ENCODE measurements around the gene SERPINB1.

- RAMPAGE, long total RNA = no peak
- RRBS = no CpG with 5 or more reads among the region's 11 CpGs
PRO-cap:
- standard = no peak
- CoPRO, capped RNA only, 2 experiments = no peak in any of the 2 experiments
- CoPRO, capped and uncapped RNA, 2 experiments = no peak in any of the 2 experiments
- CoPRO, uncapped RNA only, 2 experiments = no peak in any of the 2 experiments
CAGE:
- cytosol, long polyA plus RNA = no peak
- long polyA plus RNA = no peak
- nucleolus, long total RNA = no peak
- nucleus, long polyA plus RNA = no peak
Measured at GRCh38 chr6:2124269-2124740, 121.1 kb downstream of the GMDS start.

GRCh38 chr6:2244200-2244760 lies 1.1 kb downstream of the GMDS start:
- RAMPAGE, long total RNA = no peak
- RRBS = no CpG with 5 or more reads among the region's 12 CpGs
PRO-cap:
- standard = no peak
- CoPRO, capped RNA only, 2 experiments = no peak in any of the 2 experiments
- CoPRO, capped and uncapped RNA, 2 experiments = no peak in any of the 2 experiments
- CoPRO, uncapped RNA only, 2 experiments = no peak in any of the 2 experiments
CAGE:
- cytosol, long polyA plus RNA = no peak
- long polyA plus RNA = no peak
- nucleolus, long total RNA = no peak
- nucleus, long polyA plus RNA = no peak

- RAMPAGE, long total RNA = no peak
- RRBS = no CpG with 5 or more reads among the region's 7 CpGs
PRO-cap:
- standard = no peak
- CoPRO, capped RNA only, 2 experiments = no peak in any of the 2 experiments
- CoPRO, capped and uncapped RNA, 2 experiments = no peak in any of the 2 experiments
- CoPRO, uncapped RNA only, 2 experiments = no peak in any of the 2 experiments
CAGE:
- cytosol, long polyA plus RNA = no peak
- long polyA plus RNA = no peak
- nucleolus, long total RNA = no peak
- nucleus, long polyA plus RNA = no peak
Measured at GRCh38 chr6:2347906-2348515, 102.6 kb upstream of the GMDS start.

DNA sequence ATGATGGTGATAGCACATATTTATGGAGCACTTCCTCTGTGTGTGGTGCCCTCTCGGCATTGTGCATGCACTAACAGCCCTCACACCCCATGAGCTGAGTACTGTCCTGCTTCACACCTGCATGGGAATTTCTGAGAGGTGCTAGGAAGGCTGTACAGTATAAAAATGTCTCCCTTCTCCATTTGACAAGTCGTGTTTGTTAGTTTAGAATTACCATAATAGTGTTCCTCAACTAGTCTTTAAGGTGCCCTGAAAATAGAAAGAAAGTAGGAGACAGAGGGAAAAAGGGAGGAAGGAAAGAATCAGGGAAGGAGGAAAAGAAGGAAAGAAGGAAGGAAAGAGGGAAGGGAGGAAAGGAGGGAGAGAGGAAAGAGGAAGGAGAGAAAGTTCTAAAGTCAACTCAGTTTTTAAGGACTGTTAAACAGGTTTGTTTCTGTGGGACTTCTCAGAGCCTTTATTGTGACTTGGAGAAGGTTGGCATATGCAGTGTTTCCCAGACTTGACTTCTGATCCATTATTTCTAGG lies 132.5 kb upstream of the GMDS start:
- RAMPAGE, long total RNA = no peak
- RRBS = no CpG with 5 or more reads among the region's 2 CpGs
PRO-cap:
- standard = no peak
- CoPRO, capped RNA only, 2 experiments = no peak in any of the 2 experiments
- CoPRO, capped and uncapped RNA, 2 experiments = no peak in any of the 2 experiments
- CoPRO, uncapped RNA only, 2 experiments = no peak in any of the 2 experiments
CAGE:
- cytosol, long polyA plus RNA = no peak
- long polyA plus RNA = no peak
- nucleolus, long total RNA = no peak
- nucleus, long polyA plus RNA = no peak

- RAMPAGE, long total RNA = no peak
- RRBS = no CpG with 5 or more reads among the region's 3 CpGs
PRO-cap:
- standard = no peak
- CoPRO, capped RNA only, 2 experiments = no peak in any of the 2 experiments
- CoPRO, capped and uncapped RNA, 2 experiments = no peak in any of the 2 experiments
- CoPRO, uncapped RNA only, 2 experiments = no peak in any of the 2 experiments
CAGE:
- cytosol, long polyA plus RNA = no peak
- long polyA plus RNA = no peak
- nucleolus, long total RNA = no peak
- nucleus, long polyA plus RNA = no peak
Measured at GRCh38 chr6:2389350-2389594, 143.9 kb upstream of the GMDS start.

GRCh38 chr6:2433869-2434513 lies 188.6 kb upstream of the GMDS start:
- RAMPAGE, long total RNA = no peak
- RRBS = no CpG with 5 or more reads among the region's 12 CpGs
PRO-cap:
- standard = no peak
- CoPRO, capped RNA only, 2 experiments = no peak in any of the 2 experiments
- CoPRO, capped and uncapped RNA, 2 experiments = no peak in any of the 2 experiments
- CoPRO, uncapped RNA only, 2 experiments = no peak in any of the 2 experiments
CAGE:
- cytosol, long polyA plus RNA = no peak
- long polyA plus RNA = no peak
- nucleolus, long total RNA = no peak
- nucleus, long polyA plus RNA = no peak

DNA sequence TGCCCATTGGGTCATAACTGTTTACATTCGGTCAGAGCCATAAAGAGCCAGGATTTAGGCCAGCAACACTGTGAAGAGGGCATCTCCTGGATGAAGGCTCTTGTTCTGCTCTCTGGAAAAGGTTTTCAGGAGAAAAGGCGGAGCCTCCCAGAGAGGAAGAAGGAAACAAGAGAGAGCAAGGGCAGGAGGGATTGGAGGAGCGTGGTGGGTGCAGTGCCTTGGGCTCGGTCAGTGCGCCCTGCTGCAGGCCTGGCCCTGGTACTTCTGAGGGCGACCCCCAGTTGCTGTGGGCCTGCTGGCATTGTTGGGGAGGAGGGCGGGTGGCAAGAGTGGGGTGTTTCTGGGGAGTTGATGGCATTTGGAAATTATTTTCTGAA lies 248.4 kb downstream of the MYLK4 start:
- RAMPAGE, long total RNA = no peak
- RRBS = no CpG with 5 or more reads among the region's 7 CpGs
PRO-cap:
- standard = no peak
- CoPRO, capped RNA only, 2 experiments = no peak in any of the 2 experiments
- CoPRO, capped and uncapped RNA, 2 experiments = no peak in any of the 2 experiments
- CoPRO, uncapped RNA only, 2 experiments = no peak in any of the 2 experiments
CAGE:
- cytosol, long polyA plus RNA = no peak
- long polyA plus RNA = no peak
- nucleolus, long total RNA = no peak
- nucleus, long polyA plus RNA = no peak

DNA sequence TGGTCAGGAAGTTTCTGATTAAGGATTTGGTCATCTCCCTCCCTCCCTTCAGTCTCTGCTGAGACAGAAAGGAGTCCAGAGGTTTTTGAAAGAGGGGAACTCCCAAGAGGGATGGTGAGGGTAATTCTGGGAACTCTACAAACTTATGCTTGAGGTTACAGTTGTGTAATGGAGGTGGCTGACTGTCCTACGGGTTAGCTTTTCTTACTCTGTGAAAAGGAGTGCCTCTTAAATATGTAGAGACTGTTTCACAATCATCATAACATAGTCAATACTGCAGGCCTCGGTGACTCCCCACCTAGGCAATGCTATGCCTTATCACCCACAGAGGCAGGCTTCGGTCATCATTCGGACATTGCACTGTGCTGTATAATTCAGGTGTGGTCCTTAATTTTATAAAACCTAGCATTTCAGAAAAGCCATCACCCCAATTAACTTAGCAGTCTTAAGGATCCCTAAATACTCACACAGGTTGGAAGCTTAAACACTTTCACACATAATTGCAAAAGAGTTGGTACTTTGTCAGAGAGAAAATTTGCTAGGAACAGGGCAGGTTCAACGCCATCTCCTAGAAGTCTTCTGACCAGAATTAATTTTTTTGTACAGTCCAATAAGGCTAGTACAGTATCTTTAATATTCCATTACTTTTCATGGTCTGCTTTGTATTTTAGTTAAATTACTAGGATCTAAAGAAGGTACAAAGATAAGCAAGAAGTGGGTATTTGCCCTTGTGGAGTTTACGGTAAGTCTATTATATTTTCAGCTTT lies 31.2 kb downstream of the SERPINB1 start:
- RAMPAGE, long total RNA = no peak
- RRBS = no CpG with 5 or more reads among the region's 6 CpGs
PRO-cap:
- standard = no peak
- CoPRO, capped RNA only, 2 experiments = no peak in any of the 2 experiments
- CoPRO, capped and uncapped RNA, 2 experiments = no peak in any of the 2 experiments
- CoPRO, uncapped RNA only, 2 experiments = no peak in any of the 2 experiments
CAGE:
- cytosol, long polyA plus RNA = no peak
- long polyA plus RNA = no peak
- nucleolus, long total RNA = no peak
- nucleus, long polyA plus RNA = no peak

DNA sequence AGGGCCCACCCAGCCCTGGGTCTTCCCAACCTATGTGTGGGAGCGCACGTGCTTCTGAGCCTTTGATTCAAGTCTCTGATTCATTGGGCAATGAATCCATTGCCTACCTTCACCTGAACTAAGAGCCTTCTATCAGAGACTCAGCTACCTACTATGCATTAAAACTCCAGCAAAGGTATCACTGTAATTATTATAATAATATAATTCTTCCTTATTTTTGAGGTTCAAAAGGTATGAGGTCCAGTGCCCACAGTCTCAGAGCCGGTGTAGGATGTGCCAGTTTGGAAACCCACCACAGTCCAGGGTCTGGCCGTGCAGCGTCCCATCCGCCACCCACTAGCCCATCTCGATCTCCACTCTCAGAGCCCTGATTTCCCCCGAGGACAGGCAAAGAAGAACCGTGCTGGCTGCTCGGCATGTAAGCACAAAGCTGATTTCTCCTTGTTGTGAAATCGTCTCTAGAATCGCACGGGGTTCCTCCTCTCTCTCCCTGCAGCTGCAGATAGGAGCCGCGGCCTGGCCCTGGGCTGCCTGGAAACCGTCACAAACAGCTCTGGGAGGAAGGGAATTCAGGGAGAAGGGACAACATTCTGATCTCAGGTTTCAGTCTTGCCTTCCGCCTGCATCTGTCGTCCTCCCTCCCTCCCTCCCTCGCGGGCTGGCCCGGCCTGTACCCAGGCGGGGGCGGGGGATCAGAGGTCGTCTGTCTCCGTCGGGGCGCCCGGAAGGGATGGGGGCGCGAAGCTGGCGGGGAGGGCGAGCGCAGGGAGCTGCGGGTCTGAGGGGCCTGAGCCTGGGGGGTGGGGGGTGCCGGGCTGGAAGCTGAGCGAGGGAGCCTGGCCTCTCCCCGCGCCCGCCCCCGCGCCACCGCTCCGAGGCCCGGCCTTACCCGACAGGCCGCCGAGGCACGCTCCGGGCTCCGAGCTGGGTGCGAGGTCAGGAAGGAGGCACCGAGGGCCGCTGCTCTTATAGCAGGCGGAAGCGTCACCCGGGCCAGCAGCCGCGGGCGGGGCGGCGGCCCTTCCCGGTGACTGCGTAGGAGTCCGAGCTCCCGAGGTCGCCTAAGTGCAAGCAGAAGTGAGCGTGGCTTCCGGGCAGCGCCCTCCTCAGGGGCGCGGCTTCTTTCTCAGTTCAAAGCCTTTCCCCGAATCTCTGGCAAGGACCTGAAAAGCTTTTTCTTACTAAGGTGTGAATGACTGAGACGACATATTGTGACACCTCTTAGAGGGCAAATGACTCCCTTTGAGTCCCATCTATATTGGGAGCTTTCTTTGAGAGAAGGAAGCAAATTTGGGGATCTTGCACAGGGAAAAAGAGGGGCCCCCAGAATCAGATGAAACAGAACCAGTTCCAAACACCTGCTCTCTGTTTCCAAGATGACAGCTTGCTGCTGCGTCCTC lies at the start of gene SERPINB1:
Gene SERPINB1 (minus strand): TSS at position 941 of the 1,400 bp plus-strand sequence.
- RAMPAGE, long total RNA = start-site peak on the minus strand centred at position 971 of the sequence, 67 bp wide, 91 and 116 reads in 2 replicates
- RRBS = 2% methylated on average over 40 of the region's 74 CpGs
PRO-cap:
- standard = bidirectional peak, plus-strand start at position 671 of the sequence, minus-strand start at position 504 of the sequence; bidirectional peak, plus-strand start at position 1,074 of the sequence, minus-strand start at position 940 of the sequence
- CoPRO, capped RNA only, 2 experiments = peak in 2 of 2 experiments; most common plus-strand start position 1,089 of the sequence (in 2); most common minus-strand start position 940 of the sequence (in 2)
- CoPRO, capped and uncapped RNA, 2 experiments = peak in 2 of 2 experiments; most common plus-strand start position 1,134 of the sequence (in 2); most common minus-strand start position 938 of the sequence (in 2)
- CoPRO, uncapped RNA only, 2 experiments = peak in 1 of 2 experiments; most common plus-strand start position 234 of the sequence (in 1); most common minus-strand start position 189 of the sequence (in 1)
CAGE:
- cytosol, long polyA plus RNA = start-site peak on the minus strand centred at position 1,000 of the sequence, 172 bp wide, 1,402 and 1,133 reads in 2 replicates
- long polyA plus RNA = start-site peak on the minus strand centred at position 943 of the sequence, 58 bp wide, 369 and 1,208 reads in 2 replicates
- nucleolus, long total RNA = no peak
- nucleus, long polyA plus RNA = start-site peak on the minus strand centred at position 1,005 of the sequence, 183 bp wide, 906 and 832 reads in 2 replicates

- RAMPAGE, long total RNA = no peak
- RRBS = no CpG with 5 or more reads among the region's 13 CpGs
PRO-cap:
- standard = unidirectional peak, plus-strand start at chr6:2853855
- CoPRO, capped RNA only, 2 experiments = peak in 2 of 2 experiments; most common plus-strand start chr6:2853925 (in 2); most common minus-strand start chr6:2853720 (in 1)
- CoPRO, capped and uncapped RNA, 2 experiments = no peak in any of the 2 experiments
- CoPRO, uncapped RNA only, 2 experiments = no peak in any of the 2 experiments
CAGE:
- cytosol, long polyA plus RNA = no peak
- long polyA plus RNA = no peak
- nucleolus, long total RNA = no peak
- nucleus, long polyA plus RNA = no peak
Measured at GRCh38 chr6:2853543-2854240, 12.0 kb upstream of the SERPINB1 start.

- RAMPAGE, long total RNA = no peak
- RRBS = no CpG with 5 or more reads among the region's 14 CpGs
PRO-cap:
- standard = no peak
- CoPRO, capped RNA only, 2 experiments = no peak in any of the 2 experiments
- CoPRO, capped and uncapped RNA, 2 experiments = no peak in any of the 2 experiments
- CoPRO, uncapped RNA only, 2 experiments = peak in 1 of 2 experiments; most common plus-strand start chr6:2861476 (in 1)
CAGE:
- cytosol, long polyA plus RNA = no peak
- long polyA plus RNA = no peak
- nucleolus, long total RNA = no peak
- nucleus, long polyA plus RNA = no peak
Measured at GRCh38 chr6:2860861-2862016, 19.6 kb upstream of the SERPINB1 start.

- RAMPAGE, long total RNA = no peak
- RRBS = no CpG with 5 or more reads among the region's 6 CpGs
PRO-cap:
- standard = no peak
- CoPRO, capped RNA only, 2 experiments = no peak in any of the 2 experiments
- CoPRO, capped and uncapped RNA, 2 experiments = no peak in any of the 2 experiments
- CoPRO, uncapped RNA only, 2 experiments = no peak in any of the 2 experiments
CAGE:
- cytosol, long polyA plus RNA = no peak
- long polyA plus RNA = no peak
- nucleolus, long total RNA = no peak
- nucleus, long polyA plus RNA = no peak
Measured at GRCh38 chr6:2905836-2906253, 2.7 kb upstream of the SERPINB9 start.

DNA sequence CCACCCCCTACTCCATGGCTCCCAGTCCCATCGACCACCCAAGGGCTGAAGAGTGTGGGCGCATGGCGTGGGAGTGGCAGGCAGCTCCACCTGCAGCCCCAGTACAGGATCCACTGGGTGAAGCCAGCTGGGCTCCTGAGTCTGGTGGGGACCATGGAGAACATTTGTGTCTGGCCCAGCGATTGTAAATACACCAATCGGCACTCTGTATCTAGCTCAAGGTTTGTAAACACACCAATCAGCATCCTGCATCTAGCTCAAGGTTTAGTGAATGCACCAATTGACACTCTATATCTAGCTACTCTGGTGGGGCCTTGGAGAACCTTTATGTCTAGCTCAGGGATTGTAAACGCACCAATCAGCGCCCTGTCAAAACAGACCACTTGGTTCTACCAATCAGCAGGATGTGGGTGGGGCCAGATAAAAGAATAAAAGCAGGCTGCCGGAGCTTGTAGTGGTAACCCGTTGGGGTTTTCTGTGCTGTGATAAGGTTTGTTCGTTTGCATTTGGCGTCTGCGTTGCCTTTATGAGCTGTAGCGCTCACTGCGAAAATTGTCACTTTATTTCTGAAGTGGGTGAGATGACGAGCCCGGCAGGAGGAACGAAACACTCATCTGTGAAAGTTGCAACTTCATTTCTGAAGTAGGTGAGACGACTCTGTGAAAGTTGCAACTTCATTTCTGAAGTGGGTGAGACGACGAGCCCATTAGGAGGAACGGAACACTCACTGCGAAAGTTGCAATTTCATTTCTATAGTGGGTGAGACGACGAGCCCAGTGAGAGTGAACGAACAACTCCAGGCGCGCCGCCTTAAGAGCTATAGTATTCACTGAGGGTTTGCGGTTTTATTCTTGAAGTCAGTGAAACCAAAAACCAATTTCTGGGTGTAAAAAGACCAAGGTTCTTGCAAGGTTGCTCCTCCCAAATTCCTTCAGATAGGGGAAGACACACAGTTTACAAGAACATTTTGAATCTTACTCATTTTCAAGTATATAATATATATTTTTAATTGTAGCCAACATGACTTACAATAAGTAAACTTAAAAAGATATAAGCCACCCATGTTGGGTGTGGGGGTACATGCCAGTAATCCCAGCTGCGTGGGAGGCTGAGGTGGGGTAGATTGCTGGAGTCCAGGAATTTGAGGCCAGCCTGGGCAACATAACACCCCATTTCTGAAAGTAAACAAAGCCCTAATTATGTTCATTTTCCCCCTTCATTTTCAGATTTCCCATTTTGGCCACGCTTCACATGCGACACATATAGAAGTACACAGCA lies 31.0 kb downstream of the SERPINB6 start:
- RAMPAGE, long total RNA = no peak
- RRBS = no CpG with 5 or more reads among the region's 32 CpGs
PRO-cap:
- standard = no peak
- CoPRO, capped RNA only, 2 experiments = peak in 1 of 2 experiments; most common plus-strand start position 458 of the sequence (in 1); most common minus-strand start position 300 of the sequence (in 1)
- CoPRO, capped and uncapped RNA, 2 experiments = peak in 2 of 2 experiments; most common plus-strand start position 458 of the sequence (in 2); most common minus-strand start position 300 of the sequence (in 2)
- CoPRO, uncapped RNA only, 2 experiments = no peak in any of the 2 experiments
CAGE:
- cytosol, long polyA plus RNA = no peak
- long polyA plus RNA = no peak
- nucleolus, long total RNA = no peak
- nucleus, long polyA plus RNA = no peak

GRCh38 chr6:2957734-2958739 lies 13.3 kb downstream of the SERPINB6 start:
- RAMPAGE, long total RNA = no peak
- RRBS = no CpG with 5 or more reads among the region's 28 CpGs
PRO-cap:
- standard = no peak
- CoPRO, capped RNA only, 2 experiments = no peak in any of the 2 experiments
- CoPRO, capped and uncapped RNA, 2 experiments = no peak in any of the 2 experiments
- CoPRO, uncapped RNA only, 2 experiments = no peak in any of the 2 experiments
CAGE:
- cytosol, long polyA plus RNA = no peak
- long polyA plus RNA = no peak
- nucleolus, long total RNA = no peak
- nucleus, long polyA plus RNA = no peak

DNA sequence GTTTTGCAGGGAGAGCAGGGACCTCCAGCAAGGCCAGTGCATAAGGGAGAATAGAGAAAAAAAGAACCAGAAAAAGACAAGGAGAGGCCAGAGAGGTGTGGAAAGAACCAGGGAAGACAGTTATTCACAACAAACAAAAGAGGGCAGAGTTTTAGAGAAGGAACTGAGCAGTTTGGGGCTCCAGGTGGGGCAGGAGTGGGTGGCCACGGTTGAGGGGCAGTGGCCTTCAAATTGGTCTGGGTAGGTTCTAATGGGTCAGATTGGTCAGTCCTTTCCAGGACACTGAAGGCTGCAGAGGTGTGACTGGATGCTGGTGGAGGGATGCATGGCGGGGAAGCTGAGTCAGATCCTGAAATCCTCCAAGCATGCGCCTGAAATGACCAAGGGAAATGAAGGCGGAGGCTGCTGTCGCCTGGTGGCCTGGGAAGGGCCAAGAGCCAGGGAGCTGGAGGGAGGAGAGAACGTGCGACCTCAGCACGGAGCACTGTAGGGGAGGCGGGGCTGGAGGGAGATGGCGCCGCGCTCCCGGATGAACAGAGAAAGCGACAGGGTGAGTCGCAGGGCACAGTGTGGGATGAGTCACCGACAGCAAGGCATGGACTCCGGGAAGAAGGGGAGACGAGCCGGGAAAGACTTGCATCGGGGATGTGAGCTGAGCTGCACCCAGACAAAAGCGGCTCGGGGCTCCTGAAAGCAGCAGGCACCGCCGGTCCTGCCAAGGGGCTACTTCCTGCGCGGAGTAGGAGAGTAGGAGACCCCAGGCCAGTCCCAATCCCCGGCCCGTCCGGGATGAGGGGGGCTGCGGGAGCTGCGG lies 11.3 kb upstream of the NQO2 start:
- RAMPAGE, long total RNA = no peak
- RRBS = 2% methylated on average over 17 of the region's 31 CpGs
PRO-cap:
- standard = bidirectional peak, plus-strand start at position 565 of the sequence, minus-strand start at position 390 of the sequence
- CoPRO, capped RNA only, 2 experiments = peak in 2 of 2 experiments; most common plus-strand start position 267 of the sequence (in 2); most common minus-strand start position 246 of the sequence (in 1)
- CoPRO, capped and uncapped RNA, 2 experiments = no peak in any of the 2 experiments
- CoPRO, uncapped RNA only, 2 experiments = peak in 2 of 2 experiments; most common plus-strand start position 250 of the sequence (in 1); most common minus-strand start position 9 of the sequence (in 1)
CAGE:
- cytosol, long polyA plus RNA = start-site peak on the plus strand centred at position 515 of the sequence, 135 bp wide, 169 and 120 reads in 2 replicates
- long polyA plus RNA = start-site peak on the plus strand centred at position 535 of the sequence, 124 bp wide, 108 and 46 reads in 2 replicates
- nucleolus, long total RNA = no peak
- nucleus, long polyA plus RNA = start-site peak on the plus strand centred at position 511 of the sequence, 144 bp wide, 490 and 989 reads in 2 replicates

DNA sequence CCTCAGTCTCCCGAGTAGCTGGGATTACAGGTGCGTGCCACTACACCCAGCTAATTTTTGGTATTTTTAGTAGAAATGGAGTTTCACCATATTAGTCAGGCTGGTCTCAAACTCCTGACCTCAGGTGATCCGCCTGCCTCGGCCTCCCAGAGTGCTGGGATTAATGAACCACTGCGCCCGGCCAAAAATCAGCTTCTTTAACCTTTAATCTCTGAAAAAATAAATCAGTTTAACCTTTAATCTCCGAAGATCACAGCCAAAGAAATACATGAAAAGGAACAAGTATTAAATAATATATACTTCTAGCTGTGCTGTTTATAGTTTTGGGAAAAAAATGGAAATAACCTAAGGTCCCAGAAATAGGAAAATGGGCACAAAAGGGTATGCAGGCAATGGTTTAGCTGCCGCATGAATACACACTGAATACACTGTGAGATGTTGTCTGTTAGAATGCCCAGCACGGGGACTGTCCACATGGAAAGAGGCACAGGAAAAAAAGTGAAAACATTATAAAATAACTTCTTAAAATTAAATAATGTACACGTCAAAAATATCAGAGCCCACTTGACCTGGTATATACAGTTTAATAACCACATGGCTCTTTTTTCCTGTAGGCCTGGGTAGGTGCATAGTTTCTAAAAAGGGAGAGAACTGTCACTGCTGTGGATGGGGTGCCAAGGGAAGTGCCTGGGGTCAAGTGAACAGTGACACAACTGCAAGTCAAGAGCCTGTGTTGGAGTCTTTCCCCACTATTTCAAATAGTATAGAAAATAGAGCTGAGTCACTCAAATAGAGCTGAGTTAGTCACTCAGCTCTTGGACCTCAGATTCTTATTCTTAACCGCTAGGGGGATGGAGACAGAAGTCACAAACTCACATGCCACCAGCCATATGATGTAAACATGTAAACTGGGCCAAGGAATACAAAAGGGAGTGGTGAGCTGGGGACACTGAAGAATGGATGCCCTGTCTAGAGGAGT lies 1.8 kb downstream of the NQO2 start:
- RAMPAGE, long total RNA = no peak
- RRBS = no CpG with 5 or more reads among the region's 11 CpGs
PRO-cap:
- standard = no peak
- CoPRO, capped RNA only, 2 experiments = no peak in any of the 2 experiments
- CoPRO, capped and uncapped RNA, 2 experiments = no peak in any of the 2 experiments
- CoPRO, uncapped RNA only, 2 experiments = peak in 2 of 2 experiments; most common plus-strand start position 222 of the sequence (in 1); most common minus-strand start position 410 of the sequence (in 1)
CAGE:
- cytosol, long polyA plus RNA = no peak
- long polyA plus RNA = no peak
- nucleolus, long total RNA = no peak
- nucleus, long polyA plus RNA = no peak

DNA sequence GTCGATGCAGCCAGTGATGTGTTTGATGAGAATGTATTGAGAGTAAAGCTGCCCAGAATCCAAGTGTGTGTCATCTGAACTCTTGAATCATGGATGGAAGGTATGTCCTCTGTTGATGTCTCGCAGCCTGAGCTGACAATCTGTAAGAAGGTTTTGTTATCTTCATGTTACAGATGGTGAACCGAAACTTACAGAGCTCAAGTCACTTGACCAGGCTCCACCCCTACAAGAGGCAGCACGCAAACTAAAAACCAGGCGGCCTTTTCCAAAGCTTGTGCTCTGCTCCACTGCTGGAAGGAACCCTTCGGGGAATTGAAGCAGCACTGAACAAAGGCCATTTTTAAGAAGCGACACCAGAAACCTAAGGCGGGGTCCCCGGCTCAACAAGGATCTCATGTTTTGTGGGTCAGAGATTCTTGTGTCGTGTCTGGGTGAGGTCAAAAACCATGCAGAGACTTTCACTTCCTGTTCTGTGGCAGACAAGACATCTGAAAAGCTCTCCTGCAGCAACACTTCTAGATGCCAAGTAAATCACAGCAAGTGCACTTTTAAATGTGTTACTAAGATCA lies 27.2 kb downstream of the NQO2 start:
- RAMPAGE, long total RNA = no peak
- RRBS = no CpG with 5 or more reads among the region's 10 CpGs
PRO-cap:
- standard = unidirectional peak, plus-strand start at position 247 of the sequence
- CoPRO, capped RNA only, 2 experiments = no peak in any of the 2 experiments
- CoPRO, capped and uncapped RNA, 2 experiments = no peak in any of the 2 experiments
- CoPRO, uncapped RNA only, 2 experiments = no peak in any of the 2 experiments
CAGE:
- cytosol, long polyA plus RNA = no peak
- long polyA plus RNA = no peak
- nucleolus, long total RNA = no peak
- nucleus, long polyA plus RNA = no peak

All from K562 (cell line).